HepG2 (cell line): ENCODE results near the gene ANHX.

- RRBS, 2 experiments = no CpG with 5 or more reads among the region's 4 CpGs
CAGE:
- cytosol, long polyA minus RNA = no peak
- cytosol, long polyA plus RNA = no peak
- long polyA plus RNA = no peak
- nucleus, long polyA minus RNA = no peak
- nucleus, long polyA plus RNA = no peak
These were observed 10.9 kb downstream of the ZNF10 start for GRCh38 chr12:133141302-133141827.

DNA sequence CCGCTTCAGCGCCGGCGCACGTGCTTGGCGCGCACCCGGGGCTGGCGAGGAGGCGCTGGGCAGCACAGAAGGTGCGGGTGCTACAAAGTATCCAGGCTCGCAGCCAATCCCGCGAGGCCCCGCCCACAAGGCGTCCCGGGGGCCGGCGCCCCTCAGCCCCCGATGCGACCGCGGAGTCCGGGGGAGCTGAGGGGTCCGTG, at the start of gene ANHX:
ANHX (minus strand) TSS at position 61 of the 200 bp plus-strand sequence.
- RRBS, 2 experiments = 55 to 58% methylated on average over 15 of the region's 25 CpGs
CAGE:
- cytosol, long polyA minus RNA = no peak
- cytosol, long polyA plus RNA = no peak
- long polyA plus RNA = no peak
- nucleus, long polyA minus RNA = no peak
- nucleus, long polyA plus RNA = no peak